ENCODE measurements around the gene ACSL1.

DNA sequence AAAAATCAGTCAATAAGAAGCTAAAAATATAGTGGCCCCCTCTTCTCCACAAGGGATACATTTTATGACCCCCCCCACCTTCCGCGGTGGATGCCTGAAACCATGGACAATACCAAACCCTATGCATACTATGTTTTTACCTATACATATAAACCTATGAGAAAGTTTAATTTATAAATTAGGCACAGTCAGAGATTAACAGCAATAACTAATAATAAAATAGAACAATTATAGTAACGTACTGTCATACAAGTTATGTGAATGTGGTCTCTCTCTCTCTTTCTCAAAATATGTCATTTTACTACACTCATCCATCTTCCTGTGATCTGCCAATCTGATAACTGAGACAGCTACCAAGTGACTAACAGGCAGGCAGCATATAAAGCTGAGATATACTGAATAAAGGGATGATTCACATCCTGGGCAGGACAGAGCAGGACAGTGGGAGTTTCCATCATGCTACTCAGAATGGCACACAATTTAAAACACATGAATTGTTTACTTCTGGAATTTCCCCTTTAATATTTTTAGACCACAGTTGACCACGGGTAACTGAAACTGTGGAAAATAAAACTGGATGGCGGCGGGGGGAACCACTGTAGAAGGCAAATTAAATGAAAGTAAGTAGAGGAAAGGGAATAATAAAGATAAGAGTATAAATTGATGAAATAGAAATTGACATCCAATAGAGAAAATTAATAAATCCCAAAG lies 58.5 kb upstream of the DCTD start:
- RRBS = no CpG with 5 or more reads among the region's 6 CpGs

DNA sequence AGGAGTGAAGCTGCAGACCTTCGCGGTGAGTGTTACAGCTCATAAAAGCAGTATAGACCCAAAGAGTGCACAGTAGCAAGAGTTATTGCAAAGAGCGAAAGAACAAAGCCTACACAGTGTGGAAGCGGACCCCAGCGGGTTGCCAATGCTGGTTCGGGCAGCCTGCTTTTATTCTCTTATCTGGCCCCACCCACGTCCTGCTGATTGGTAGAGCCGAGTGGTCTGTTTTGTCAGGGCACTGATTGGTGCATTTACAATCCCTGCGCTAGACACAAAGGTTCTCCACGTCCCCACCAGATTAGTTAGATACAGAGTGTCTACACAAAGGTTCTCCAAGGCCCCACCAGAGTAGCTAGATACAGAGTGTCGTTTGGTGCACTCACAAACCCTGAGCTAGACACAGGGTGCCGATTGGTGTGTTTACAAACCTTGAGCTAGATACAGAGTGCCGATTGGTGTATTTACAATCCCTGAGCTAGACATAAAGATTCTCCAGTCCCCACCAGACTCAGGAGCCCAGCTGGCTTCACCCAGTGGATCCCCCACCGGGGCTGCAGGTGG lies 22.7 kb upstream of the ING2 start:
- RRBS = no CpG with 5 or more reads among the region's 14 CpGs

DNA sequence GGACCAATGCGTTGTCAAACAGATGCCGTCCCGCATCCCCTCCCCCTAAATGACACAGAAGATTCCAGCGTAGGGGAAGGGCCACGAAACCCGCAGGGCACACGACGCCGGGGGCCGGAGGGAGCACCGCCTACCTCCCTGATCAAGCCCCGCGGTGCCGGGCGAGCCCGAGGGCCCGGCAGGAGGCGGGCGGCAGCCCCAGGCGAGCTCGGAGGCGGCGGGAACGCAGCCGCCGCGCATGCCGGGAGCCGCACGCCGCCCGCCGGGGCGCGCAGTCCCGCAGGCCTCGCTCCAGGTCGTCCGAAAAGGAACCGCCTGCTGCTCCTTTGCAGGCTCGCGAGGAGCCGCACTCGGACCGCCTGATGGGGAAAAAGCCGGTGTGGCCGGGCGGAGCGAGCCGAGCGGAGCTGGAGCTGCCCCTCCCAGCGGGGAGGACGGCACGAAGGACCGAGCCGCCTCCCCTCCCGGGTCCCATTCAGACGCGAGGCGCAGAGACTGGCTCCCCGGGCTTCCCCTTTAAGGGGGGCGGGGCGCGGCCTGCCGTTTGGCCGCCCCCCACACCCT lies 734 bp upstream of the ING2 start:
- RRBS = 1% methylated on average over 38 of the region's 66 CpGs

GRCh38 chr4:183563736-183564434 lies 59.0 kb downstream of the ING2 start:
- RRBS = no CpG with 5 or more reads among the region's 6 CpGs

DNA sequence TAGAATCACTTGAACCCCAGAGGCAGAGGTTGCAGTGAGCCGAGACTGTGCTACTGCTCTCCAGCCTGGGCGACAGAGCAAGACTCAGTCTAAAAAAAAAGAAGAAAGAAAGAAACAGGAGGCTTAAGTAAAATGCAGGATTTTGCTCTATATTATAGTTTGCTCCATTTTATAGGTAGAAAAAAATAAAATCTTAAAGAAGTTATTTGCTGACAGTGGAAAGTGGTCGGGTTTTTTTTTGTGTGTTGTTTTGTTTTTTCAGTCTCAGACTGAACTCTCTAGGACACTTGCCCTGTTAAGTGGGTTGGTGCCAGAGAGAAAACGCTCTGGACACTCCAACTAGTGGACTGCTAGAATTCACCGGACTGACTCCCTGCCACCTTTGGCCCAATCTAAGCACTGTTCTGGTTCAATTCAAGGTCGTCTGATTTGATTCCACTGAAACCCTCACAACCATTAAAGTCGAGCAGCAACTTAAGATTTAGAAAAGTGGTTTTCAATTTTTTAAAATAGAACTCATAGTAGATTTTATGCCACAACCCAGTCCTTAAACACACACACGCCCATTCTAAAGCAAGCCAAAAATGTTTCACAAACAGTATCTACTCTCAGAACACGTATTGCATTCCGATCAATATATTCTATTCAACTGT lies 27.4 kb downstream of the RWDD4 start:
- RRBS = no CpG with 5 or more reads among the region's 10 CpGs

DNA sequence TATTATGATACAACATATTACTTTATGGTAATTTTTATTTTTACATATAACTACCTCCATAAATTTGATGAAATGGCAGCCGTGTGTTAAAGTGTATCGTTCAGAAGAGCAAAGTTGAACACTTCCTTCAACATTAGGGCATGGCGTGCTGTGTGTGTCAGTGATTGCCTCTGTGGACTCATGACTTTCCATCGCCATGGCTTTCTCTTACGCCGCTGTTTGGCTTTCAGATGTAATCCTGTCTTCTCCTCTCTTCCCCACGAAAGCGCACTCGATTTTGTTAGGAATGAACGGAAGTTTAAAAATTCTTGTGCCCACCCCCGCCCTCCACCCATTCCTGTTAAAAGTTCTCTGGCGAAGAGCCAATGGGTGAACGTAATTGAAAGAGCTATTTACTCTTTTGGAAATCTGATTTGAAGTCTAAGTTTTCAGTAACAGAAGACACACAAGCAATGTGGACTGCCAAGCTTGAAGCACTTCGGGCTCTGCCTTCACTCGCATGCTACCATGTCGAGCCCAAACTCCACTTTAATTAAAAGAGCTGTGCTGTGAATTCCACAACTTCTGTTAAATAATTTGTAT lies 115.0 kb downstream of the STOX2 start:
- RRBS = no CpG with 5 or more reads among the region's 16 CpGs

DNA sequence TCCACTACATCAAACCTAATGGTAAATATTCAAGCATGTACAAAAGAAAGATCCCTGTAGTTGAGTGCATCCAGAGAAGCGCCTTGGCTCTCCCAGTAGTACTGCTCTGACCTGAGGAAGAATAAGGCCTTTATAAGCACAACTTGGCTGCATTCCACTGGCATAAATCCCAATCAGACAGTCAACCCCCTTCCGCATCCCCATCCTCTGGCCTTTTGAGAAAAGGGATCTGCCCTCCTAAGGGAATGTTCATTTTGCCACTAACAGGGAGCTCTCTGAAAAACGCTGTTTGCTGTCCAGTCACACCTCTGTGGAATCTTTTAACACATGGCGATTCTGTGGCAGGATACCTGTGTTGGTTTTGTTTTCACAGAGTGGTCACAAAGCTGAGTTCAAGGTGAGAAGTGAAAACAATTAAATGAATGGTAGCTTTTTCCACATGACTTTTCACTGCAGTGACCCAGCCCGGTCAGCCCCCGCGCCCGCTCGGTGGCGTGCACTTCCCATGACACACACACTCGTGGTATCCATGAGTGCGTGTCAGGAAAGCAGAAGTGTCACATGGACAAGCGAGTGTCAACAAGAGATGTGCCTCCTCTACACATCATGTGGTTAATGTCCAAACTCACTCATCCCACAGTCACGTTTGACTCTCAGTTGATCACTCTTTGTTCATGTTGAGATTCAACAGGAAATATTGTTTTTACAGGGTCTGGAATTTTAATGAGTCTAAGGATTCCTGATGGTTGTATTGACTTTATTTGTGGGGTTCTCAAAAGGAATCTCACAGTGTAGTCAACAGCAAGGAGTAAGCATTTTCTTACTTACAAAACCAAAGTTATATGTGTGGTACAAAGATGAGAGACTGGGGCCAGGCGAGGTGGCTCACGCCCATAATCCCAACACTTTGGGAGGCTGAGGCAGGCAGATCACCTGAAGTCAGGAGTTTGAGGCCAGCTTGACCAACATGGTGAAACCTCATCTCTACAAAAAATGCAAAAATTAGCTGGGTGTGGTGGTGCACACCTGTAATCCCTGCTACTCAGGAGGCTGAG lies 112.3 kb upstream of the ENPP6 start:
- RRBS = no CpG with 5 or more reads among the region's 16 CpGs

DNA sequence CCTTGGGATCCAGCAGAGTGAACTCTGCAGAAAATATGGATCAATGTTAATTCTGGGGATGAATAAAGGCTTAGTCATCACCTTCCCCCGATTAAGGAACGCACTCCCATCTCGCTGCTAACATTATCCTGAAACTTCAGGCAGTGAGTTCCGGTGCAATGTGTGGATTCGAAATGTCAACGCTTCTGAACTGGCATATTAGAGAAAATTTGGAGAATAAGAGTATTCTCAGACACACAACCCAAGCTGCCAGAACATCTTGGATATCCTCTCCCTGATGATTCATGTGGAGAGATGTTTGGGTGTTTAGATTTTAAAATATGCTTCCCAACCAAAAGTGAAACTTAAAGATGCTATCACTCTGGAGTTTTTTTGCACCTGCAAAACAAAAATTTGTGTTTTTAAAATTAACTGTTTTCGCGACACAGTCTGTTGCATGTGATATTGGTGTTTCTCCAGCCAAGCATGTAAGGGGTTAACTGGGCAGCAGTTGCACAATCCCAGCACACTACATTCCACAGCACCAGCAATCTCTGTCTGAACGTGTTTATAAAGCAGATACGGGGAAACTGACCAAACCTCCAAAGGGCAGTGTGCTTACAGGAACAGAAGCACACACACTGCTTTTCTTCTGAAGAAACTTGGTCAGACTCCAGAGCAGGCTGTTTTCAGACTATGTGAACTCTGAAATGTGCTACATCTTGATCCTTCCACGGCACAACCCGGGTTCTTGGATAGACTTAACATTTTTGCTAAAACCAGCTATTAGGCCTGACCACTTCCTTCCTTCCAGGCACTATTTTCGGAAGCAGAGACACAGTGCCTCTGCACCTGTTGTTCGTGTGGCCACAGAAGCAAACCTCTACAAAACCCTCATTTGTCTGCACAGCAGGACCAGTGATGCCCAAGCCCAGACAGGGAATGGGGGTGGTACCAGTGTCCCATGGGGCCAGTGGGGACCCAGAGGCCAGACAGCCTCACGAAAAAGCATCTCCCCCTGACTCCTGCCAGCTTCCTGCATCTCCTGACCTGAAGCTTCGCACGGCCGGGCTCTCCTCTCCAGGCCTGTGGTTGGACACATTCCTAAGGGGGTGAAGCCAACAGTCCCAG lies 90.3 kb downstream of the IRF2 start:
- RRBS = 100% methylated on average over 1 of the region's 18 CpGs

- RRBS = no CpG with 5 or more reads among the region's 7 CpGs
Observed at GRCh38 chr4:184386454-184386998, 87.8 kb downstream of the IRF2 start.

DNA sequence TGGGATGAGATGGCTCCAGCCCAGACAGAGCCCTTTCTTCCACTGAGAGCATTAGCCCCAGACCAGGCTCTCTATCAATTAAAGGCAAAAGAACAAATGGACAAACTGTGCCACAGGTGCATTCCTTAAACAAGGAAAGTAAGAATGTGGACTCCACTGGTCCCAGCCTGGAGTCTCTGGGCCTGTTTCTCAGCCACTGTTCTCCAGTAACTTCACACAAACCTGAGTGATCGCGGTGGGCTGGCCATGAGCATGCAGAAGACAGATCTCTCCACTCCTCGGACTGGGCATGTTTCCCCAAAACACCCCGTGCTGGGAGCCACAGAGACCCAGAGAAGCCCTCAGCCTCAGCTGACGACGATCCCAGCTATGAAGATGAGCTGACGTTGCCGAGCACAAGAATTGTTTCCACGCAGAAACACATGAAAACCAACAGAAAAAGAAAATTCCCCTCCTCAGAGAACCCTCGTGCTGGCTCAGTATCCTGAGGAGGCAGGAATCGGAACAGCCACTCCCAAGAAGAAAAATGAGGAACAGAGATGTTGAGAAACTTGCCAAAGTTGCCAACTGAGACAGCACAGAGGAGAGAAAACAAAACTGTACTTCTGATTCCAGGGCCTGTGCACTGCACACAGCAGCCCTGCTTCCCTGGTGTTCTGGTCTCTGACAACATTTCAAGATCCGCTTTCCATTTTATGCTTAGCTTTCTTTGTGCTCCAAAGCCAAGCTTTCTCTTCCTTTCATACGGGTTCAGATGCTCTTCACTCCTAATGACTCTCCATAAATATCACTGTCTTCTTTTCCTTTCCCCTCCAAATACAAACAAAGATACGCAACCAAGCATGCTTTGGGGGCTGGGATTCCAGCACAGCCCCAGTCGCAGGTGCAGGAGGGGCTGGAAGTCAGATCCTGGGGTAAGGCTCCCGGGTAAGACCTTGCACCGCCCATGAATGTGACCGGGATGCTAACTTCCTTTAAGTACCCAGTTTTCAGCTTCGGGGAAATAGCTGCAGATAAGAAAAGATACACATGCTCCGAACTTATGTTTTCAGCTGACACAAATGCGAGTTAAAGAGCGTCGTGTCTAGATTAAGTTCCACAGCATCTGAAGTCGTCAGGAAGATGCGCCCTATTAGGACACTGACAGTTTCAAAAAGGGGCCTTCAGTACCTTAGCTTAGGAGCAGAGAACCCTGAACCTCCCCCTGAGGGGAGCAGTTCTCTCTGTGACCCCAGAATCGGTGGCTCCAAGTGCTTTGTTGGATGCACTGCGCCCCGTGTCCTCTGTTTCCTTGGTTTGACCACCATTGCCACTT lies 81.3 kb downstream of the IRF2 start:
- RRBS = no CpG with 5 or more reads among the region's 28 CpGs

- RRBS = no CpG with 5 or more reads among the region's 9 CpGs
Observed at GRCh38 chr4:184406789-184407358, 67.5 kb downstream of the IRF2 start.

- RRBS = no CpG with 5 or more reads among the region's 18 CpGs
Observed at GRCh38 chr4:184407783-184408582, 66.4 kb downstream of the IRF2 start.

- RRBS = no CpG with 5 or more reads among the region's 5 CpGs
Observed at GRCh38 chr4:184475444-184475785, 1.1 kb upstream of the IRF2 start.

DNA sequence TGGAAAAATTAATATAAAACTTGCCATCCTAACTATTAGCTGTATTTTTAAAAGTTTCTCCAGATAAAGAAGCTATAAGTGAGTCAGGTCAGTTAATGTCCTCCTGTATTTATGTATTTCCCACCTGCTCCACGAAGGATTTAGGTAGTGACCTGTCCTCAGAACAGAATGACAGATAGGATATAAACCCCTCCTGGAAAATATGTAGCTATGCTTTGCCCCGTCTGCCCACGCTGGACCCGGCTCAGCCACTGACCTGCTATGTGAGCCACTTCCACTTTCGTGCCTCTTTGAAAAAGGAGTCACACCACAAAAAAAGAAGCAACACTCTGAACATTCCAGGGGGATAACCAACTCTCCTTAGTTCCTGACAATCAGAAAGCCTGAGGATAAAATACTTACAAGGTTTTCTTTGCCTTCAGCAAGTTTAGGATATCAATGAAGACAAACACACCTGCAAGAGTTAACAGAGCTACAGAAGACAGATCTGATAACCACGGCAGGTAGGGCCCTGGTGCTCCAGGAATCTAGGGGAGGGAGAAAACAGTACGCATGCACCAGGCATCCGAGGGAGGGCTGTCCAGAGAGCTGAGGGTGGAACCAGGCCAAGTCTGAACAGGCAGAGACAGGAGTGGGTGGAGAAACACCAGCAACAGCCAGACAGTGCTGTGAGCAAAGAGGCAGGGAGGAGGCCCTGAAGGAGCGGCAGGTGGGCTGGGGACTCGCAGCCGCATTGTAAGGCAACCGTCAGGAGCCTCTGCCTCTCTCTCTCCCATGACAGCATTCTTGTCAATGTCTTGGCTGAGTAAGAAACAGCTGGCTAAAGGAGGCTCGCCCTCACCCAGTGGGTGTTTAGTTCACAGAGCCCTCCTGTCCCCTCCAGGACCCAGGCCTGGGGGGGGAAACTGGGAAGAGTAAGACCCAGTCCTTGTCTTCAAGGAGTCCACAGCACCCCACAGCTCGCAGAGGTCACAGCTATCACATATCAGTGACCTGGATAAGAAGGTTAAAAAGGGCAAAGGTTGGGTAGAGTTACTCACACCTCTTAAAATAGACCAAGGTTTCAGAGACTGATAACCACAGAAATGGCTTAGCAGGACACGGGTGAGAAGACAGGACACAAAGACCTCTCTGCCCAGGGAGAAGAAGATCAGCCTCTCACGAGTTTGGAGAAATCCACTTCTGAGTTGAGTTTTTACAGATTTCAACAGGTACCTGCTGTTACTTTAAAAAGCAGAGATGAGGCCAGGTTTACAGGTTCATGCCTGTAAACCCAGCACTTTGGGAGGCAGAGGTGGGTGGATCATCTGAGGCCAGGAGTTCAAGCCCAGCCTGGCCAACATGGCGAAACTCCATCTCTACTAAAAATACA lies 10.7 kb downstream of the ACSL1 start:
- RRBS = no CpG with 5 or more reads among the region's 17 CpGs

- RRBS = 4% methylated on average over 19 of the region's 65 CpGs
Observed at GRCh38 chr4:184825863-184826311, at the start of gene ACSL1. Gene ACSL1 (minus strand): TSS chr4:184825968.

DNA sequence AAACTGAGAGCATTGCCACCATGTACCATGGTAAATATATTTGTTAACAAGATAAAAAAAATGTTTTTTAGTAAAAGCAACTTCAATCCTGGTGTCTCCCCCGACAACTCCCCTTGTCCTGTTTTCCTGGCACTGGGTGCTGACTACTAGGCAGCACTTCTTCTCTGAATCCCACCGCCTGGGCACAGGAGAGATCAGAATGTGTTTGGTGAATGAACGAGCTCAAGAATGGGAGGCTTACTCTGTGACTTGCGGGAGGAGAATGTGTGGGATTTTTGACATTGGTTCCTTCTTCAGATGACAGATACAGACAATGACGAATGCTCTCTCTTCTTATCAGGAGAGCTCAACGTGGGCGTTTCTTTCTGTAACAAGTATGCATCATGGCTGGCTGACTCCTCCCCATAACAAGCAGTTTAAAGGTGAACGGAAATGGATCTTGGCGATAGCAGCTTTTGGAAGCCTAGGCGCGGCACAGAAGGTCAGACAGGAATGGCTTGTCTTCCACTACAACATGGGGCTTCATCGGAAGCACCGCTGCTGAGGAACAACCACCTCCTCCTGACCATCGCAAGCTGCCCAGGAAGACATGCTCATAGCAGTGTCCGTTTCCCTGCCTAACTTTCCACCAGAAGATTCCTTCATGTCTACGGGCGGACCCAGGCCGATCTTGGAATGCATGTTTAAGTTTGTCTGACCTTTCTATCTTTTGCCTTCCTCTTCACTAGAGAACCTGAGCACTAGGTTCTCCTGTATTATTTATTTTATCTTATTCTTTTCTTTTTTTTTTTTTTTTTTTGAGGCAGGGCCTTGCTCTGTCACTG lies 18.2 kb upstream of the ACSL1 start:
- RRBS = no CpG with 5 or more reads among the region's 18 CpGs

DNA sequence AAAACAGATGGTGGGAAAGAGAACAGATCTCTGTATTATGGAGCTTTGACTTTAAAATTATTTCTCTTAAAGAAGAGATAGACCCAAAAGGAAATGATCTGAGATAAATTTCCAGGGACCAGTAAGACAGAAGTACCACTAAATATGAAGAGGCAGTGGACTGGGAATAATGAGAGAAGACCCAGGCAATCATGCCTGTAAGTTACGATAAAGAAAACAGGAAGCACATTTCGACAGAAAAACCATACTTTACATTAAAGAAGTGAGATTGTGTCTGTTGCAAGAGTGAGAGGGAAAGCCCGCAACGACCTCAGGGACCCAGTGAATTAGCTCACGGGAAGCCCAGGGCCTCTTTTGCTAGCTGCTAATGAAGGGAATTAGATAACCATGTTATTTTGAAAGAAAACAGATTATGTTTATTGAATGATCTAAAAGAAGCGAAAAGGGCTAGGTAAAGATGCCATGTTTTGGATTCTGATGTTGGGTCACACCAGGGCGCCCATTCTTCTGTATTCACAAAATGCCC lies 28.9 kb upstream of the ACSL1 start:
- RRBS = no CpG with 5 or more reads among the region's 7 CpGs

DNA sequence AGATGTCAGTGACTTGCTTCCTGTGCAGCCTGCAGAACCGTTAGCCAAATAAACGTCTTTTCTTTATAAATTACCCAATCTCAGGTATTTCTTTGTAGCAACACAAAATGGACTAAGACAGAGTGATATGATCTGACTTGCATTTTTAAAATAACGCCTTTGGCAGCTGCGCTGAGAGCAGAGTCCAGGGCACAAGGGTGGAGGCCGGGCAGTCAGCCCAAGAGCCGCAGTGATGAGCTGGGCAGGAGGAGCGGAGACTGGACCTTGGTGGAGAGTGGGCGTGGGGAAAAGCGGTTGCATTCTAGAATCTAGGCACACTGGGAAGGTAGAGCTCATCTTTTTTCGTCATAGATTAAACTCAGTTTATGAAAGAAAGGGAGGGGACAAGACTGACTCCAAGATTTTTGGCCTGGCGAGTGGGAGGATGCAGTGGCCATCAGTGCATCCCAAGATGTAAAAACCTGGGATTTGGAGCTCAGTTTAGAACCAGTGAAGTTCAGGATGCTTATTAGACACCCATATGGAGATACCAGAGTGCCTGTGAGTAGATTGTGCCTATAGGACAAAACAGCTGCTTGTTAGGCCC lies 56.6 kb upstream of the ACSL1 start:
- RRBS = no CpG with 5 or more reads among the region's 11 CpGs

DNA sequence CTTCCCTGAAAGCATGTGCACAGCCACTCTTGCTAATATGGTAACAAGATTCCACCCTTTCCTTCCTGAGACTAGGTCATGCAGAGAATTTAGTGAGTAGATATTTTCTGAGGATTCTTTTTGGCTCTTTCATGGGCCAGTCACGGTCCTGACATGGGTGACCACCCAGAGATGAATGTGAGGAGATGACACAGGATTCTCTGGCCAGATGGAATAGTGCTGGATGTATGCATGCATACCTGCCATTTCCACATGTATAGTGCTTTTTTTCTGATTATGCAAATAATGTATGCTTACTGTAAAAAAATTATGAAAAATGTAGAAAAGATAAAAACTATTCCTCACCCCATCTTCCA lies 69.7 kb upstream of the ACSL1 start:
- RRBS = no CpG with 5 or more reads among the region's 1 CpG

- RRBS = no CpG with 5 or more reads among the region's 7 CpGs
Observed at GRCh38 chr4:185254307-185254968, 45.0 kb downstream of the SNX25 start.

All from UCH-1 (cell line).